Measurements from ENCODE around the genes FOXD4L1 and PTPN4.

GRCh38 chr2:113237371-113238119 is 41.2 kb downstream of the PAX8 start:
- PRO-cap, result no peak

- PRO-cap, result no peak
Observed at GRCh38 chr2:113291252-113291713, 12.6 kb upstream of the PAX8 start.

DNA sequence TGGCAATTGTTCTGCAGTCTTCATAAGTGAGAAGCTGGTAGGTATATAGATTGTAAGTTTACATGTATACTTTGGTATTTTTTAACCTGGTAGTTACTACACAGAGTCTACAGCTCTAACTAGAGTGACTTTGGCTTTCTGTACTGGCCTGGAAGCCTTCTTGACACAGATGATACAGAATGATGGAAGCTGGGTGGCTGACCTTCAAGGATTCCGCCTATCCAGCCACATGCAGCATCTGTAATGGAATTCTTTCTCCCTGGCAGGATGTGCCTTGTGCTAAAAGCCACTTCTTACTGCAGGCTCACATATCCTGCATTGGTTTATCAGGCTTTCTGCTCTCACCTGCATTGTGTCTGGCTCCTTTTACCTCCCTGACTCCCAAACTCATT is 38.8 kb upstream of the PAX8 start:
- PRO-cap, result no peak

- PRO-cap, result no peak
Observed at GRCh38 chr2:113498284-113498941, at the start of gene FOXD4L1. Gene FOXD4L1 (plus strand): TSS chr2:113498665.

DNA sequence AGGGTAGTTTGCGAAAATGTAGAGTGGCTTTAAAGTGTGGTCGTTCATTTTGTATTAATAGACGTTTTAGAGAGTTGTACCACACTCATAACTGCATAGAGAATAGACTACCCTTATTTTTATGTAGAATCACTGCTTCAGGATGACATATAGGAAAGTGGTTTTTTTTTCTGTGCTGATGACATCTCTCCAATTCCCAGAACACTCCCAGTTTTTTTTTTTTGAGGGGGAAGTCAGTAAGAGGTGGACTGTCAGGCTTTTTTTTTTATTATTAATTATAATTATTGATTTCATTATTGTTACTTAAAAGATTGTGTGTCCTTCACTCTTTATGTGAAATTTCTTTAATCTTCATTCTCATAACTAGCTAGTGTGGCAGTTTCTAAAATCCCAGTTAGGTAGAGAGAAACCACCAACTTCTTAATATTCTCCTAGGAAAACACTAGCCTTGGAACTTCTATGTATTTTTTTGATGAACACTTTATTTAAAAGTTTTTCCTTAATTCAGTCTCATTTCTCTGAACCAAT is 1.5 kb downstream of the ACTR3 start:
- PRO-cap, result bidirectional peak, plus-strand start at position 159 of the sequence, minus-strand start at position 98 of the sequence

DNA sequence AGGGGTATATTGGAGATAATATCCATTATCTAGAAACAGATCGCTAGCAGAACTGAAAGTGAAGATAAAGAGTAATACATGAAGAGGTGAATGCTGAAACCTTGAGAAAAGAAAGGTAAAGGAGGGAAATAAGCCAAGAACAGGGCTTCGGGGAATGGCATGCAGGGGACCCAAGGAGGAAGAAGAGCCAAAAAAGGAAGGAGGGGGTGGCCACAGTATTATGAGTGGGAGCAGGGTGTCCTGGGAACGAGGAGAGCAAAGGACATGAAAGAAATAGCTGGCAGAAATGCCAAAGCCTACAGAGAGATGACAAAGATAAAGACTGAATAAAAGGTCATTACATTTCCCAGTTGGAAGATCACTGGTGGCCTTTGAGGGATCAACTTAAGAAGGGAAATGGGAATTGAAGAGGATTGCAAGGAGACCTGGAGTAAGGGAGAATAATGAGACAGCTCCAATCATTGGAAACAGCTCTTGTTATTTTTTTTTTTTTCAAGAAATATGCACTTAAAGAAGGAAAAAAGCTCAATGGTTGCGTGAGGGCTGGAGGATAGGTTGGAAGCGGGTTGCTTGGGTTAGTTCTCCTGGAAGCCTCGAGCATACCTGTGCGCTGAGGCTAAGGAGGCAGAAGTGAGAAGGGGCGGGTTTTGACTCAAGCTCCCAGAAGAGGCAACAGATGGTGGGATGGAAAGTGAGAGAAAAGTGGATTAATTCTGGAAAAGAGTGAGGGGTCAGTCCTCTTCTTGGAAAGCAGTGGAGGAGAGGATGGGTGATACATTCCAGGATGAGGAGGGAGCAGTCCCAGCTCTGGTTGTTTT is 83.1 kb downstream of the ACTR3 start:
- PRO-cap, result no peak

- PRO-cap, result no peak
Observed at GRCh38 chr2:113978305-113978642, 88.4 kb downstream of the ACTR3 start.

DNA sequence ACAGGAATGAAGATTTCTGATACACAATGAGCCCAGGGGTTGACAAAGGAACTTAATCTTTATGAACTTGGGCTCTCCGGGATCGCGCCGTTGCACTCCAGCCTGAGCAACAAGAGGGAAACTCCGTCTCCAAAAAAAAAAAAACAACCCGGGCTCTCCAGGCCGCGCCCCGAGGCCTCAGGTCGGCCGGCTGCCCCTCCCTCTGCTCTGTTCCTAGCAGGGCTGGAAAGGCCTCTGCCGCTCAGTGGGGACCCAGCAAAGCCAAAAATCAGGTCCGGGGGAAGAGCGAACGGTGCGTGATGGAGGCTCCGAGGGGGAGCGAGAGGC is 219.4 kb downstream of the DPP10 start:
- PRO-cap, result no peak

DNA sequence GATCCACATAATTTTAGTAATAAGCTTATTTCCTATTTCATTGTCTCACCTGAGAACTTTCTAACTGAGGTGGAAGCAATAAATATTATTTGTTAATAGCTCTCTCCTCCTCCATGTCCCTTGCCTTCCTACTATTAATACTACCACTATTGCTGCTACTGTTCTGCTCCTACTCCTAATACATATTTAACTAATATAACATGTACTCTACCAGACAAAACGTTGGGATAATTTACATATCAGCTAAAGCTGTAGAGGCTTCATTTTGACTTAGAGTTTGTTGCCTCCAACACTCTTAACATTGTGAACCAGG is 1283.5 kb downstream of the DPP10 start:
- PRO-cap, result no peak

- PRO-cap, result no peak
Observed at GRCh38 chr2:118179437-118179835, 91.2 kb downstream of the INSIG2 start.

GRCh38 chr2:118973348-118973941 is 31.5 kb downstream of the MARCO start:
- PRO-cap, result no peak

GRCh38 chr2:119224185-119224831 is 674 bp downstream of the STEAP3 start:
- PRO-cap, result no peak

- PRO-cap, result no peak
Observed at GRCh38 chr2:119225018-119225972, 1.7 kb downstream of the STEAP3 start.

DNA sequence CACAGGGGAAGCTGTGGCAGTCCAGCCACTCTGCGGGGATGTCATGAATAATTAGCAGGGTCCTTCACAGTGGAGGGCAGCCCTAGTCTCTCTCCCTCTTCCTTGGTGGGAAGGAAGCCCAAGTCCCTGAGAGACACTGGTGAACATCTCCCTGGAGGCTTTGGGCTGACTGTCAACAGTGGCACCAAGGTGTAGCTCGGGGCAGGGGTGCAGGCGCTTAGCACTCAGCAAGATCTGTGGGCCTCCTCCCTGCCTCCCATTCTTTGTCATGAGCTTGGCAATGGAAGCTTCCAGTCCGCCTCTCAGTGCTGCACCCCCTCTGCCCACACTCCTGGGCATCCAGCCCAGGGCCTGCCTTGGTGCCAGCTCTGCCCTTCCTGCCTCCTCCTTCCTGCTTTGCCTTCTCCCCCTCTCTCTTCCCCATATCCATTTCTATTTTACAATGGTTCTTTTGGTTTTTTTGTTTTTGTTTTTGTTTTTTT is 59.4 kb downstream of the STEAP3 start:
- PRO-cap, result no peak

DNA sequence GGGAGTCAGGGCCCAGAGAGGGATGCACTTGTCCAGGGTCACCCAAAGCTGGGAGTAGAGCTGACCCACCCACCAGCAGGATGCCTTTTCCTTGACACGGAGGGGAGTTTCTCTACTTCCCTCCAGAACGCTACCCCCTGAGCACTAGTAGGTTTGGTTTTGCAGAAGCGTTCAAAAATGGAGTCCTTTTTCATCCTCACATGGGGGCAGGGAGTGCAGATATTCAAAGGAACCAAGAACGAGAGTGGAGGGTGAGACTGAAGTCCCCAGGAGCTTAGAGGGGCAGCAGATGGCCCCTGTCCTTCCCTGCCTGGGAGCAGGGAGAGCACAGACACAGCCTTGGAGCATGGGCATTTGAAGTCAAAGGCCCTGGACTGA is 7.3 kb downstream of the TMEM37 start:
- PRO-cap, result no peak

DNA sequence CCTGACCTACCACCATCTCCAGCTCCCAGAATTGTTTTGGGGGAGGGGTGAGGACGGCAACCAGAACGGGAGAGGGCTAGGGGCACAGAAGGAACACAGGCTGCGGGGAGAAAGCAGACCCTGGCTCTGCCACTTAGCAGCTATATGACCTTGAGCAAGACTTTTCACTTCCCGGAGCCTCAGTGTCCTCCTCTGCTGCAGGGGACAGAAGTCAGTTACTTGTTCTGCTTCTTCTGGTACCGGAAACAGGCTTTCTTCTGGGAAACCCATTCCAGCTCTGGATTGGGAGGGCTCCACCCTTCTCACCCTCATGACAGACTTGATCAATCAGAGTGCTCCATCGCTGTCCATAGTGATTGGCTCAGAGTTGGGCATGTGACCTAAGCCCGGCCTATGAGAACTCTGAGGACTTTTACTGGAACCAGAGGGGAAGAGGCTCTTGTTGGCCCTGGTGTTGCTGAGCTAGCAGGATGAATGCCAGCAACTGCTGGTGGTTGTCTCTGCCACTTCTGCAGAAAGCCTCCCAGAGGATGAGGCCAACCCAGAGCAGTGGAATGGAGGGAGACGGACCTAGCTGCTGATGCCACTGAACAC is 33.2 kb downstream of the TMEM37 start:
- PRO-cap, result no peak

DNA sequence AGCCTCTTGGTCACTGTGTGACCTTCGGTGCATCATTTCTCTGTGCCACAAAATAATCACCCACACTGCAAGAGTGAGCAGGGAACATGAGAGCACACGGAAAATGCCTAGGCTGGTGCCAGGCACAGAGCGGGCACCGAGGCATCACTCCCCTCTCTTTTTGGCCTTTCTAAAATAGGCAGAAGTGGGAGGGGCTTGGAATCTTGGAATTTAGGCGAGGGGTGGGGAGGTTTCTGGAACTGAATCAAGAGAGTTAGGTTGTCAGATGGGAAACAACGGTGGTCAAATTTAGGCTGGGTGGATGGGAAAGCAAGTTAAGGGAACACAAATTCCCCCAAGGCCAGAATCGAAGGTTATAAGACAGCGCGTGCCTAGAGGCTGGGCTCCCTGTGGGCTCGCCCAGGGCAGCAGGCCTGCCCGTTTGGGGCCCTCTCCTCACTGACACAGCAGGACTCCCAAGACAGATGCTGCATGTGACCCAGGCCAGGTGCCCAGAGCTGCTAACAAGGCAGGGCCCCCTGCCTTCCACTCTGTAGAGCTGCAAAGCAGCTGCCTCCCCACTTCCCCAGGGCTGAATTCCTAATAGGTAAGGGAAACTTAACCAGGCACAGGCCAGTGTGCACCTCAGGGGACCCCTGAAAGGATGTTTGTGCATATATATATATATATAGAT is 43.4 kb downstream of the TMEM37 start:
- PRO-cap, result no peak

DNA sequence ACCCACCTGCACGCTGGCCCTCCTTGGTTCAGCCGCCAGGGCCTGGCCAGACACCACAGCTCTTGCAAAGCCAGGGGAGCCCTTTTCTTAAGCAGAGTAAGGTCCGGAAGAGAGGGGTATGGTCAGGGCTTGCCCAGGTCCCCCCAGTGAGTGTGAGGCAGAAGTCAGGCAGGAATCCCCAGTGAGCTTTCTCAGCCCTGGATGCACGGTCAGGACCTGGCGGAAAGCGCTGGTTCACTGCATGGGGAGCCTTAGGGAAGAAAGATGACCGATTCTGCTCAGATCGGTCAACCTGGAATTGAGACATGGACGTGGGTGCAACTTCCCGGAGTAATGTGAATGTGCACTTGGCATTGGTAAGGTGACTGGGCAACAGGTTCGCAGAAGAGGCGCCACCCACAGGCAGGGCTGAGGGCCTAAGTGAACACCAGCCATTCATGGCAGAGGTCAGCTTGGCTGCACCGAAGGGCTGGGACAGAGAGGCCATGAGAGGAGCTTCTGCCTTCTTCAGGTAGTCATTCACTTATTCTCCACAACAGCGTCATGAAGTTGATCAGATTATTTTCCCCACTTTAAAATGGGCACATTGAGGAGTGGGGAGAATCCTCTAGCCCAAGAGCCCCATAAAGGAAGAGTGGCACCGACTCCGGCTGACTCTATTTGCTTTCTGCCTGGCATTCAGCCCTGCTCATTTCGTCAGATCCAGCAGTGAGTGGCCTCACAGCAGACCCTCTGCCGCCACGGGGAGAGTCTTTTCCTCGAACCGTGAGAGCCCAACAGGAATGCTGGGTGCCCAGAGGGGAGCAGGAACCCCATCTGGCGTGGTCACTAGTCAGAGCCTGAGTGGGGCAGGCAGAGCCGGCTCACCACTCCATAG is 35.8 kb downstream of the SCTR start:
- PRO-cap, result no peak

DNA sequence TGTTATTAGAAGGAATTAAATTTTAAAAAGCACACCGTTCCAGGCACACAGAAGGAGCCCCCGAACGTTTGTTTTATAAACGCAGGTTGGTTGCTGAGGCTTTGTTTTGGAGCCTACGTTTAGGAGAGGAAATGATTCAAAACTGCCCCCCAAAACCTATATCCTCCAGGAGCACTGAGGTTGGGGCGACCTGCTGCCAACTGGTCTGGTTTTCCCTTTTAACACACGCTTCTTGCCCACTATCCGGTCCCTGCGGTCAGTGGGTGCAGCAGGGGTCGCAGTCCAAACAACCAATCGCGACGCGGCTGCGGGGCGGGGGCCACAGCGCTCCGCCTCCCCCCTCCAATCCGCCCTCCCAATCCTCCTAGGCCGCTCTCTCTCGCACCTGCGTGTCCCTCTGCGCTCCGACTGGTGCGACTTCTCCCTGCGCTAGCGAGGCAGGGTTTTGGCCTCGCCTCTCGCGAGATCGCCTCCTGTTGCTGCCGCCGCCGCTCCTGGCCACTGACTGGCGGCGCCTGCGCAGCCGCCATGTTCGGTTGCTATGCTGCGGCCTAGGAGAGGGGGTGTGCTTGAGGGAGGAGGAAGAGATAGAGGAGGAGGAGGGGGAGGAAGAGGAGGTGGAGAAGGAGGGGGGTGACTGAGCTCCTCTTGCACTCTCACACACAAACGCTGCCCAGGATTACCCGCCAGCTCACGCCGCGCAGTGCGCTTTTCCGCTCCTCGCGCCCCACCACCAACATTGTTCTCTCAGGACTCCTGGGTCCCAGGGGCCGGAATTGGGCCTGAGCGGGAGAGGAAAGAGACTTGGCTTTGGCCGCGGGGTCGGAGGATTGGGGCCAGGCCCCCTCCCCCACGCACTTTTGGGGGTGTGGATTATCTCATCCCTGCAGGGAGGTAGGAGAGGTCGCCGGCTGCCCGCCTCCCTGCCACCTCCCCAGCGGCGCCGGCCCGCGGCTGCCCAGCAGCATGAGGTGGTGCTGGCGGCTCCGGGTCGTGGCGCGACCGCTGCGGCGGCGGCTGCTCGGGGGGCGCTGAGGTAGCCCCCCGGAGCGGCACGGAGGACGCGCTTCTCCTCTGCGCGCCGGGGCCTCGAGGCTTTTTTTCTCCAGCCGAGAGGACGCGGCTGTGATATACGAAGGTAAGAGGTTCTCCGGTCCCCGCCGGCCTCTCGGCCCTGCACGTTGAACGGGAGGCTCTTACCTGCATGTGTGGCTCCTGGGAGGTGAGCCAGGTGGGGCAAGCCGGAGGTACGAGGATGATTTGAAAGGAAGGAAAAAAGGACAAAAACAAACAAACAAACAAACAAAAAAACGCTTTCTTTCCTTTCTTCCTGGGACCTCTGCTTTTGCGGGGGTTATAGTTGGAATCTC is at the start of gene PTPN4:
Gene PTPN4, plus strand, starts transcription at position 676 of the 1,370 bp plus-strand sequence.
- PRO-cap, result bidirectional peak, plus-strand start at position 665 of the sequence, minus-strand start at position 410 of the sequence; unidirectional peak, plus-strand start at position 881 of the sequence

- PRO-cap, result no peak
Observed at GRCh38 chr2:119853831-119854293, 94.1 kb downstream of the PTPN4 start.

Data from type B pancreatic cell (in vitro differentiated cells).